ENCODE measurements around a stretch of chr4.

- RRBS: no CpG with 5 or more reads among the region's 9 CpGs
CAGE:
- cytosol, long polyA plus RNA: no peak
- long polyA plus RNA: no peak
- nucleus, long polyA plus RNA: no peak
Observed at GRCh38 chr4:105471931-105472491, 1.9 kb downstream of the PPA2 start.

DNA sequence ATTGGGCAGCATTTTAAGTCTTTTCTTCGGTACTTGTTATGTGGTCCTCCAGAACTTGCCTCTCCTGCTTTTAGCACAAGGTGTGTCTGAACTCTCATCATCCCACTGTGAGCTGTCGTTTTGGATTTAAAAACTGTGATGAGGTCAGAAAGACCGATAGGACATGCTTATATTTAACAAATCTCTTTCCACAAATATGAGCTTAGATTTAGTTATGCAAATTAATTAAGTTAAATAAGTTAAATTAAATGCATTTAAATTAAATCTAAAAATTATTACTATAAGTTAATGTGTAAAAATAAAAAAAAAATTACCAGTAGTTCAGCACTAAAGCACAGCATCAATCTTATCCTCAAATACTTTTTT, 1.3 kb downstream of the ARHGEF38 start:
- RRBS: no CpG with 5 or more reads among the region's 3 CpGs
CAGE:
- cytosol, long polyA plus RNA: no peak
- long polyA plus RNA: no peak
- nucleus, long polyA plus RNA: no peak

DNA sequence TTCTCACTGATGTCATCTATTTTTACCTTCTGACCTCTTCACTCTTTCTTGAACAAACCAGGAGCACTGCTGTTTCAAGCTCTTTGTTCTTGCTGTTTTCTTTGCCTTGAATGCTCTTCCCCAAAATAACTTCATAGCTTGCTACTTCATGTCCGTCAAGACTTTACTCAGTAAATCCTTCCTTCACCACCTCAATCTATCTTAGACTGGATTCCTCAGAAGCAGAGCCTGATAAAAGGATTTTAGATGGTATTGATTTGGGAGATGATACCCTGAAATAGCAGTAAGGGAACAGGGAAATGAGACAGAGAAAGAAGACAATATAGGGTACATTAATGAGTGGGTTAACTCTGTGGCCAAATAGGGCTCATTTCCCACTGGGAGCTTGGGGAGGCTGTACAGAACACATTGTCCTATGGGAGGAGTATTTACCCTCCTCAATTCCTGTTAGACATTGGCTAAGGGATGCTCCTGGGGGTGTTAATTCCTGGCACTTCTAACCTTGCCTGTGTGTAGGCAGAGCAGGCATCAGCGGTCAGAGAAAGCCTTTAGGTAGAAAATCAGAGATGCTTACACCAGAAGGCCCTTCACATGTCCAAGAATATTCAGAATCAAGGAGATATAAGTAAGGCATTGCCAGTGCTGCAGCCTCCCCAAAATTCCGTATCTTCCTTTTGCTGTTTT, 48.9 kb downstream of the ARHGEF38 start:
- RRBS: no CpG with 5 or more reads among the region's 3 CpGs
CAGE:
- cytosol, long polyA plus RNA: no peak
- long polyA plus RNA: no peak
- nucleus, long polyA plus RNA: no peak

GRCh38 chr4:105902803-105903179, 7.5 kb downstream of the NPNT start:
- RRBS: no CpG with 5 or more reads among the region's 1 CpG
CAGE:
- cytosol, long polyA plus RNA: no peak
- long polyA plus RNA: no peak
- nucleus, long polyA plus RNA: no peak

DNA sequence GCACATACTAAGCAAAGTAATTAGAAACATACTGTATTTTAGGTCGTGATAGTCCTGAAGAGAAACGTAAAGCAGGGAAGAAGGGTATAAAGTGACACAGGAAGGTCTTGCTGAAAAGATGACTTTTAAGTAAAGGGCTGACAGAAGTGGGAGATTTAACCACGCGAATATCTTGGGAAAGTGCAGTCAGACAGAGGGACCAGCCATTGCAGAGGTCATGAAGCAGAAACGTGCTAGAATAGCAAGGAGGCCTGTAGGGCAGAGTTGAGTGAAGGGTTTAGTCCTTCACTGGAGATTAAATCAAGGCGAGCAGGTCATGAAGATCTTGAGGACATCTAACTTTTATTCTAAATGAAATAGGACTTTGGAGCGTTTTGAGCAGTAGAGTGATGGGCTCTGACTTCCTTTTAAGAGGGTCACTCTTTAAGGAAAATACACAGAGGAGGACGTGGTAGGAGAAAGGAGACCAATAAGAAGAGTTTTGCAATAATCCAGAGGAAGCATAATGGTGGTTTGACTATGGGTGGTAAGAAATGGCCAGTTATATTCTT, 775 bp downstream of the AIMP1 start:
- RRBS: no CpG with 5 or more reads among the region's 8 CpGs
CAGE:
- cytosol, long polyA plus RNA: no peak
- long polyA plus RNA: no peak
- nucleus, long polyA plus RNA: no peak

GRCh38 chr4:106355354-106355718, 13.2 kb downstream of the GIMD1 start:
- RRBS: no CpG with 5 or more reads among the region's 7 CpGs
CAGE:
- cytosol, long polyA plus RNA: no peak
- long polyA plus RNA: no peak
- nucleus, long polyA plus RNA: no peak

DNA sequence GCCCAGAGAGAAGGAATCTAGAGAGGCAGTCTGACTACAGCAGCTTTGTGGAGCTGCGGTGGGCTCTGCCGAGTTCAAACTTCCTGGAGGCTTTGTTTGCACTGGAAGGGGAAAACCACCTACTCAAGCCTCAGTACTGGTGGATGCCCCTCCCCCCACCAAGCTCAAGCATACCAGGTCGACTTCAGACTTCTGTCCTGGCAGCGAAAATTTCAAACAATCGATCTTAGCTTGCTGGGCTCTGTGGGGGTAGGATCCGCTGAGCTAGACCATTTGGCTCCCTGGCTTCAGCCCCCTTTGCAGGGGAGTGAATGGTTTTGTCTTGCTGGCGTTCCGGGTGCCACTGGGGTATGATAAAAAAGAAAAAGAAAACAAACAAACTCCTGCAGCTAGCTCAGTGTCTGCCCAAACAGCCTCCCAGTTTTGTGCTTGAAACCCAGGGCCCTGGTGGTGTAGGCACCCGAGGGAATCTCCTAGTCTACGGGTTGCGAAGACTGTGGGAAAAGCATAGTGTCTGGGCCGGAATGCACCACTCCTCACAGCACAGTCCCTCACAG, 57.6 kb downstream of the DKK2 start:
- RRBS: no CpG with 5 or more reads among the region's 12 CpGs
CAGE:
- cytosol, long polyA plus RNA: no peak
- long polyA plus RNA: no peak
- nucleus, long polyA plus RNA: no peak

- RRBS: no CpG with 5 or more reads among the region's 3 CpGs
CAGE:
- cytosol, long polyA plus RNA: no peak
- long polyA plus RNA: no peak
- nucleus, long polyA plus RNA: no peak
Observed at GRCh38 chr4:107283606-107283985, 247.5 kb upstream of the DKK2 start.

DNA sequence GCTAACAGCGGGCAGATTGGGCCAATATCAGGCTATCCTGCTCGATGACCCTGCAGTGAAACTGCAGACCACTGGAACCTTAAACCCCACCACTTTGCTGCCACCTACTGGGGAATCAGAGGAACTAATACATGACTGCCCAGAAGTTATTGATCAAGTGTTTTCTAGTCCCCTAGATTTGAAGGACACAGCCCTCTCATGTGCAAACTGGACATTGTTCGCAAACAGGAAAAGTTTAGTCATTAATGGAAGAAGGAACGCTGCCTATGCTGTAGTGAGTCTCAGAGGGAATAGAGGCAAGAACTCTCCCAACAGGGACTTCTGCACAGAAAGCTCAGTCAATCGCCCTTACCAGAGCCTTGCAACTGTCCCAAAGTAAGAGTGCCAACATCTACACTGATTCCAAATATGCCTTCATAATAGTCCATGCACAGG, 17.1 kb upstream of the PAPSS1 start:
- RRBS: no CpG with 5 or more reads among the region's 5 CpGs
CAGE:
- cytosol, long polyA plus RNA: no peak
- long polyA plus RNA: no peak
- nucleus, long polyA plus RNA: no peak

- RRBS: no CpG with 5 or more reads among the region's 2 CpGs
CAGE:
- cytosol, long polyA plus RNA: no peak
- long polyA plus RNA: no peak
- nucleus, long polyA plus RNA: no peak
Observed at GRCh38 chr4:107991557-107992042, 1.9 kb downstream of the HADH start.

GRCh38 chr4:108072021-108072886, 82.6 kb downstream of the HADH start:
- RRBS: no CpG with 5 or more reads among the region's 5 CpGs
CAGE:
- cytosol, long polyA plus RNA: no peak
- long polyA plus RNA: no peak
- nucleus, long polyA plus RNA: no peak

DNA sequence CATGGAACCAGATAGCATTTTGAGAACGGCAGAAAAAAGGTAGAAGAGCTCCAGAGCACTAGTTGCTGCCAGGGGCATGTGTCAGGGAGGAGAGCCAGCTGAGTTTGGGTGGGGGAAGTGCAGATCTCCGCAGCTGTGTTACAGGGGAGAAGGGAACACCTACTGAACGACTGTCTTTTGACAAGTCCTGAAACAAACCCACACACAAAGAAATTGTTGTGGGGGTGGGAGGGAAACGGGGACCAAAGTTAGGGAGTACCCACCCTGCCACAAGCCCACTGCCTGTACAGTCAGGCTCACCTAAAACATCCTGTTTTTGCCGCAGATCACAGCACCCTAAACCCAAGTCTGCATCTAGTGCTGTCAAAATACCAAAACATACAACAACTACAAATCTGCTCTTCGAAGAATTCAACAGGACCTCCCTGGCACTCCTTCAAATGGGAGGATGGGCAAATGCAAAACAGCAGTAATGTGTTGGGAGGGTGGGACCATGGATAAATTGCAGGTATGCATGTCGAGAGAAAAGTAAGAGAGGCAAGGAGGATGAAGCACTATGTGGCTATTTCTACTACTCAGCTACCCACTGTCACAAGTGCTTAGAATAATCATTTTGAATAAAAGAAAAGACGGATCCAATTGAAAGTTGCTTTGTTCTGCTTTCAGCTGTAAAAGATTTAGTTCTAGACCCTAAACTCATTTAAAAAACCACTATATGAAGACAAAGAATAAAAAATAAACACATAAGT, 55.3 kb downstream of the LEF1 start:
- RRBS: no CpG with 5 or more reads among the region's 8 CpGs
CAGE:
- cytosol, long polyA plus RNA: no peak
- long polyA plus RNA: no peak
- nucleus, long polyA plus RNA: no peak

DNA sequence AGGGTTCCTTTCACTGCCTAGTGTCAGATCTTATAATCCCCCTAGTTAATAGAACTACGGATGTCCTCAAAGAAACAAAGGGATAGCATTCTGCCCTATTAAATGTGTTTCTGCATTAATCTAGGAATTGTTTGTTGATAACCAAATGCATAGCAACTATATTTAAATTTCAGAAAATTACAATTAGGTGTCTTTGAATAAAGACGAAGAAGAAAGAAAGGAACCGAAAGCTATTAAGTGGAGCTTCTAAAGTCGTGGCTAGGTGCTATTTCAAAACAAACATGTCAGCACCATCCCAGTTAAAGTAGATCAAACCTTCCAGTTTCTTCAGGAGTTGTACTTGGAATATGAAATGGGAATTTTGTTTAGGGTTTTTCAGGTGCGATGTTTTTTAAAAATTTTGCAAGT, 201.2 kb upstream of the LEF1 start:
- RRBS: no CpG with 5 or more reads among the region's 5 CpGs
CAGE:
- cytosol, long polyA plus RNA: no peak
- long polyA plus RNA: no peak
- nucleus, long polyA plus RNA: no peak

GRCh38 chr4:108619265-108619774, 1.1 kb upstream of the RPL34 start:
- RRBS: no CpG with 5 or more reads among the region's 5 CpGs
CAGE:
- cytosol, long polyA plus RNA: no peak
- long polyA plus RNA: no peak
- nucleus, long polyA plus RNA: no peak

- RRBS: no CpG with 5 or more reads among the region's 8 CpGs
CAGE:
- cytosol, long polyA plus RNA: no peak
- long polyA plus RNA: no peak
- nucleus, long polyA plus RNA: no peak
Observed at GRCh38 chr4:108621441-108621894, 1.1 kb downstream of the RPL34 start.

DNA sequence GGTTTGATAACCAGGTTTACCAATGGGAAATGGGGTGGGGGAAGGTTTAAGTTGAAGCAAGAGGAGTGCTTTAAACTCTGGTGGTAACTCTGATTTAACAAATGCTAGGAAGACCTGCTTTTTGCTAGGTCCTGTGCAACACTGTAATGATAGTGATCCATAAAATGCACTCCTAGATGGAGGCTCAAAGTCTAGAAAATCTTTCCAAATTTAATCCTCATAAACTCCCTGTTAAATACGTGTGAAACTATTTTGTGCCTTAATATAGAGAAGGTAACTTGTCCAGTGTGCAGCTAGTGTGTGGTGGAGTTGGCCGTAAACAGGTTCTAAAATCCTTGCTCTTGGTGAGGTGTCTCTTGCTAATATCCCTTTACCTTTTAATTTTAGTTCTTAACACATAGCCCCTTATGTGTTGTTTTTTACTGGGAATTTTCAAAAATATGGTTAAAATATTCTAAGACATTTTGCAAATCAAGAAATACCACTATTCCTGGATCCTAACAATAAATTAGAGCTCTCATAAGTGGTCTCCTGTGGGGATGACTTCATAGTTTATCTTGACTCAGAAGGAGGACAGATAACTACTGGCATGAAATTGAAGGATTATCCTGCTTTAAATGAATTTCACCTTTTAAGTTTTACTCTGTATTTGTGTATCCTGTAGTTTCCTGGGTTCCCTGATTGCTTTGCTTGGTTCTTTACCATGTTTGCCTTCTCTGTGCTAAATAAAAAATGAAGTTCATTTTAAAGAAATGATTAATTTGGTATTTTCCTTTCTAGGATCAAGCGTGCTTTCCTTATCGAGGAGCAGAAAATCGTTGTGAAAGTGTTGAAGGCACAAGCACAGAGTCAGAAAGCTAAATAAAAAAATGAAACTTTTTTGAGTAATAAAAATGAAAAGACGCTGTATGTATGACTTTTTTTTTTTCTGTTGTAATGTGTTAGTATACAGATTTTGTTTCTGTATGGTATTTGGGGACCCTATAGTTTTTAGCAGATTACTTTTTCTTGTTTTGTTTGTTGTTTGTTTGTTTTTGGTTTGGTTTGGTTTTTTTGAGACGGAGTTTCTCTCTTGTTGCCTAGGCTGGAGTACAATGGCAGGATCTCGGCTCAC, 4.3 kb downstream of the RPL34 start:
- RRBS: no CpG with 5 or more reads among the region's 8 CpGs
CAGE:
- cytosol, long polyA plus RNA: no peak
- long polyA plus RNA: no peak
- nucleus, long polyA plus RNA: no peak

DNA sequence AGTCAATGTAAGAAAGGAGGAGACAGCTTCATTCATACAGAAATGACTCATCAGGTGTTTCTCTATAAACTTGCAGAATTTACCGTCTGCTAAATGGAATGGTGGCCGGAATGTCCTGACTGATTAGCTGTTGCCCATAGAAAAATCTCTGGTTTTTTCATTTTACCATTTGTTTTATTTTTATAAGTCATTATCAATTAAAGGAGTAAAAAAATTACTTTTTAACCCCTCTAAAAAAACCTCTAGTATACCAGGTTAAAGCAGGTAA, 115.1 kb upstream of the ETNPPL start:
- RRBS: no CpG with 5 or more reads among the region's 2 CpGs
CAGE:
- cytosol, long polyA plus RNA: no peak
- long polyA plus RNA: no peak
- nucleus, long polyA plus RNA: no peak

GRCh38 chr4:109494573-109495058, 61.0 kb downstream of the SEC24B start:
- RRBS: no CpG with 5 or more reads among the region's 3 CpGs
CAGE:
- cytosol, long polyA plus RNA: no peak
- long polyA plus RNA: no peak
- nucleus, long polyA plus RNA: no peak

DNA sequence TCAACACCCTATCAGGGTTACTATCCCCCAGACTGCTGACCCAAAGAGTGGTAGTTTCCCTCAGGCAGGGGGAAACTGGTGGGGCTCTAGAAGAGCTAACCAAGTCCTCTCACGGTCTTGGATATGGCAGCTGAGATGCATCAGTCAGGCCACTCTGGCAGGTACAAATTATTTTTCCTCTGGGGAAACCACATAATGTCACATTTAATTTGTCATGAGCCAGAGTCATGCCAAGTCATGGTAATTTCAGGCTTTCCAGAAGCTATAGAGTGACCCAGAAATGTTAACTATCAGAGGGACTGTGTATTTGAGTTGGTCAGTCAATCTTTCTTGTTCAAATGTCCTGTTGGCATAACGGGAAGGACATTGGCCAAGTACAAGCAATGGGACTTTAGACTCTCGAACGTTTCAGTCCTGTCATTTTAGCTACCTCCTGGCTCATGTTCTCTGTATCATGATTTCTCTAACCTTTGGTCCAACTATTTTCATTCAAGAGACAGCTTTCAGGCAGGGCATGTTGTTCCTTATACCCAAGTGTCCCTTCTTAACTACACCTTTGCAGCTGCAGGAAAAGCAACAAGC, 142.4 kb downstream of the EGF start:
- RRBS: no CpG with 5 or more reads among the region's 4 CpGs
CAGE:
- cytosol, long polyA plus RNA: no peak
- long polyA plus RNA: no peak
- nucleus, long polyA plus RNA: no peak

- RRBS: no CpG with 5 or more reads among the region's 5 CpGs
CAGE:
- cytosol, long polyA plus RNA: no peak
- long polyA plus RNA: no peak
- nucleus, long polyA plus RNA: no peak
Observed at GRCh38 chr4:110183638-110184151, 14.7 kb downstream of the ELOVL6 start.

Data from IMR-90 (cell line).